ENCODE measurements around the genes HELLS and CYP2C19.

GRCh38 chr10:94495596-94495953 lies 50.0 kb upstream of the HELLS start:
- PRO-cap, 3 experiments, result no peak in any of the 3 experiments
- RAMPAGE, long total RNA, result no peak
- RRBS, 2 experiments, result no CpG with 5 or more reads among the region's 5 CpGs

DNA sequence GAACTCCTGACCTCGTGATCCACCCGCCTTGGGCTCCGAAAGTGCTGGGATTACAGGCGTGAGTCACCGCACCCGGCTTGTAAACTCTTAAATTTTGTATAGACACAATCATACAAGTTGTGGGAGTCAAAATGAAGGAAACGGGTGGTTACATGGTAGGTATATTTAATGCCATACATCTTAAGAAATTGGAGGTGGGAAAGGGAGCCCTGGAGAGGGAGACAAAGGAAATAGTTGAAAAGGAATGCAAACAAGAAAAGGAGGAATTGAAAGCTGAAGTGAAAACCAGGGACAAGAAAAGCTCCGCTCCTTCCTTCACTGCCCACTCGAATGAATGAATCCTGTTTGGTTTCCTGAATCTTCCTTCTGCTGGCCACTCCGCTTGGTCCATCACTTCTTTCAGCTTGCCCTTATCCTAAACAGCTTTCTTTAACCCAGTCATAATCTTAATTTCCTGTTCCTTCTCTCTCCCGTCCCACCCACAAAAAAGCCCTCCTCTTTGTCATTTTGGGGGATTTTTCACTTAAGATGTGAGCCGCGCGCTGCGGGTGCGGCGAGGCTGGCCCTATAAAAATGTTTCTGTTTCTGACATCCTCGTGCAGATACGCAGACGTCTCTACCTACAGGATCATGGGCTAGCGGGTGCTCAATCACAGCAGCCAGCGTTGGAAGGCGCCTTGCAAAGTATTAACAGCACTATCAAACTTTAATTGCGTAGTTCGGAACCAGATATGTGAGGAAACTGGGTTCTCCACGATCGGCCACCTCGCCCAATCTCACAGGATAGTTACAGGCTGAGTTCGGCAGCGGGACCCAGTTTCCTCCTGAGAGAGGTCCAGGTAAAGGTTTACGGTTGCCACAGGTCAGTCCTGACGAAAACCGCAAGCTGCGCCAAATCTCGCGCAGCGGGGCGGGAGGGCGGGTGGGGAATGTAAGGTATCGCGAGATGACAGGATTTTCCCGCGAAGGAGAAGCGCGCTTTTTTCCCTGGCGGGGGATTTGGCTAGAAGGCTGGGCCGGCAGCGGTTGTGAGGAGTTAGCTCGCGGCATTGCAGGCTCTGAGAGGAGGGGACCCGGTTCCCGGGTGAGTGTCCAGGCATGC lies at the start of gene HELLS:
TSS of gene HELLS (plus strand) at position 965 of the 1,102 bp plus-strand sequence.
- PRO-cap, 3 experiments, result peak in 3 of 3 experiments; most common plus-strand start position 997 of the sequence (in 3)
- RAMPAGE, long total RNA, result start-site peak on the plus strand centred at position 982 of the sequence, 76 bp wide, 319 and 232 reads in 2 replicates
- RRBS, 2 experiments, result 2 to 3% methylated on average over 5 of the region's 52 CpGs

- PRO-cap, 3 experiments, result no peak in any of the 3 experiments
- RAMPAGE, long total RNA, result no peak
- RRBS, 2 experiments, result no CpG with 5 or more reads among the region's 2 CpGs
Measured at GRCh38 chr10:94734158-94734776, 28.2 kb upstream of the CYP2C19 start.

DNA sequence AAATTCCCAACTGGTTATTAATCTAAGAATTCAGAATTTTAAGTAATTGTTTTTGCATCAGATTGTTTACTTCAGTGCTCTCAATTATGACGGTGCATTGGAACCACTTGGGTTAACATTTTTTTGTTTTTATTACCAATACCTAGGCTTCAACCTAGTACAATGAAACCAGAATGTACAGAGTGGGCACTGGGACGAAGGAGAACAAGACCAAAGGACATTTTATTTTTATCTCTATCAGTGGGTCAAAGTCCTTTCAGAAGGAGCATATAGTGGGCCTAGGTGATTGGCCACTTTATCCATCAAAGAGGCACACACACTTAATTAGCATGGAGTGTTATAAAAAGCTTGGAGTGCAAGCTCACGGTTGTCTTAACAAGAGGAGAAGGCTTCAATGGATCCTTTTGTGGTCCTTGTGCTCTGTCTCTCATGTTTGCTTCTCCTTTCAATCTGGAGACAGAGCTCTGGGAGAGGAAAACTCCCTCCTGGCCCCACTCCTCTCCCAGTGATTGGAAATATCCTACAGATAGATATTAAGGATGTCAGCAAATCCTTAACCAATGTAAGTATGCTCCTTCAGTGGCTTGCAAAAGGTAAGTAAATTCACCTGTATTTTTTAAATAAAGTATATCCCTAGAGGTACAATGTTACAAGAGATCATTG lies at the start of gene CYP2C19:
TSS of gene CYP2C19 (plus strand) at position 370 of the 663 bp plus-strand sequence.
- PRO-cap, 3 experiments, result no peak in any of the 3 experiments
- RAMPAGE, long total RNA, result no peak
- RRBS, 2 experiments, result no CpG with 5 or more reads among the region's 3 CpGs

DNA sequence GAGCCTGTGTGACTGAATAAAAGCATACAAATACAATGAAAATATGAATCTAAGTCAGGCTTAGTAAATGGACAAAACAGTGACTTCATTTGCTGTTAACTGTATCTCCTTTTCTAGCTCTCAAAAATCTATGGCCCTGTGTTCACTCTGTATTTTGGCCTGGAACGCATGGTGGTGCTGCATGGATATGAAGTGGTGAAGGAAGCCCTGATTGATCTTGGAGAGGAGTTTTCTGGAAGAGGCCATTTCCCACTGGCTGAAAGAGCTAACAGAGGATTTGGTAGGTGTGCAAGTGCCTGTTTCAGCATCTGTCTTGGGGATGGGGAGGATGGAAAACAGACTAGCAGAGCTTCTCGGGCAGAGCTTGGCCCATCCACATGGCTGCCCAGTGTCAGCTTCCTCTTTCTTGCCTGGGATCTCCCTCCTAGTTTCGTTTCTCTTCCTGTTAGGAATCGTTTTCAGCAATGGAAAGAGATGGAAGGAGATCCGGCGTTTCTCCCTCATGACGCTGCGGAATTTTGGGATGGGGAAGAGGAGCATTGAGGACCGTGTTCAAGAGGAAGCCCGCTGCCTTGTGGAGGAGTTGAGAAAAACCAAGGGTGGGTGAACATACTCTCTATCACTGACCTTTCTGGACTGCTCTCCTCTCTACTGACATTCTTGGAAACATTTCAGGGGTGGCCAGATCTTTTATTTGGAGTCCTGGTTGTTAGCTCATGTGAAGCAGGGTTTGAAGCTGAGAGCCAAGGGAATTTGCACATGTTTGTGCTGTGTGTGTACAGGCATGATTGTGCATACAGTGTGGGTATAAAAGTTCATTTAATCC lies 12.7 kb downstream of the CYP2C19 start:
- PRO-cap, 3 experiments, result no peak in any of the 3 experiments
- RAMPAGE, long total RNA, result no peak
- RRBS, 2 experiments, result no CpG with 5 or more reads among the region's 10 CpGs

DNA sequence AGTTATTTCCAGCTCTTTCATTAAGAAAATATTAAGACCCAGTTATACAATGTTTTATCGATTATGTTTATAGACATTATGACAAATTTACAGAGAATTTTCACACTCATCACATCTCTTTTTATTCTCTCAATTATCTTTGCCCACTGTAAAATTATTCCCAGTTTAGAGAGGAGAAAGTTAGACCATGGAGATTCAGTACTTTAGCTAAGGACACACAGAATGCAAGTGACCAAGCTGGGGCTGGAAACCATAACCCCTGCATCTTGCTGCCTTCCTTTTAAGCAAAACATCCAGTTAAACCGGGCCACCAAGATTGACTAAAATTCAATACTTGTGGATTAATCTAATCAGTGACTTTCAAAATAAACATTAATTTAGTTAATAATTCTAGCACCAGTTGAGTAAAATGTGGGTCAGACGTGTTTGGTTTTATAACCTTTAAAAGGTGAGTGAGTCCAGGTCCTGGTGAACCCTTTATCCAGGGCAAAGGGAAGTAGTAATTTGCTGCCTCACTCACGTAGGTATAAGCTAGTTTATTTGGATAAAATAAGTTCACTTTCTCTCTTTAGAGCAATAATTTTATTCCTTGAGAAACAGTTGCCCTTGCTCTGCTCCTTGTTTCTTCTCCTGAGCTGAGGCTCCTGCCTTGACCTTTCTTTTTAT lies 1.9 kb upstream of the CYP2C8 start:
- PRO-cap, 3 experiments, result no peak in any of the 3 experiments
- RAMPAGE, long total RNA, result no peak
- RRBS, 2 experiments, result no CpG with 5 or more reads among the region's 4 CpGs

GRCh38 chr10:95116723-95117170 lies 47.5 kb upstream of the CYP2C8 start:
- PRO-cap, 3 experiments, result no peak in any of the 3 experiments
- RAMPAGE, long total RNA, result no peak
- RRBS, 2 experiments, result no CpG with 5 or more reads among the region's 1 CpG

- PRO-cap, 3 experiments, result no peak in any of the 3 experiments
- RAMPAGE, long total RNA, result no peak
Measured at GRCh38 chr10:95275946-95276271, 14.9 kb downstream of the PDLIM1 start.

- PRO-cap, 3 experiments, result peak in 1 of 3 experiments; most common plus-strand start chr10:95445466 (in 1); most common minus-strand start chr10:95445375 (in 1)
- RAMPAGE, long total RNA, result no peak
- RRBS, 2 experiments, result no CpG with 5 or more reads among the region's 9 CpGs
Measured at GRCh38 chr10:95445090-95445820, 115.9 kb downstream of the SORBS1 start.

GRCh38 chr10:95457230-95457943 lies 103.8 kb downstream of the SORBS1 start:
- PRO-cap, 3 experiments, result no peak in any of the 3 experiments
- RAMPAGE, long total RNA, result no peak
- RRBS, 2 experiments, result no CpG with 5 or more reads among the region's 5 CpGs

DNA sequence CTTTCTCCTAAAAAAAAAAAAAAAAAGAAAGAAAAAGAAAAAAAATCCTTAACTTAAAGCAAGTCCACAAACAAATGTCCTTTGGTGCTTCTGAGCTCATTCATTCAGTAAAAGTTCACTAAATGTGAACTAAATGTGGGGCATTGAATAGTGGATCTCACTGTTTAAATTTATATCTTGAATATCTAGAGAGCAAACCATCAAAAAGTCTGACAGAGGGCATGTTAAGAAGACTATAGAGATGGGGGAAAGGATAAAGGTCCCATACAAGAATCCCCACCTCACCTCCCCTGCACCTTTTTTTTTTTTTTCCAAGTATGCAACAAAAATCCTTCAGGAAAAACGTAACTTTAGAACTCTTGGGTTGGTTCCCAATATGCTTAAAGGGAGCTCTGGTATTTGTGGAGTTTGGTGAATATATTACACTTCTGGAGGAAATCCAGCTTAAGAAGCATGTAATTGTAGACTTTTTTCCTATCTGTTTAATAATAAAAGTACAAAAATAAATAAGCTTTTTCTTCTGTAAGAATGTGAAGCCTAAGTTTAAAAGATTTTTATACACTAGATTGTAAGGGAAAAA lies 102.5 kb downstream of the SORBS1 start:
- PRO-cap, 3 experiments, result no peak in any of the 3 experiments
- RAMPAGE, long total RNA, result no peak
- RRBS, 2 experiments, result no CpG with 5 or more reads among the region's 1 CpG

GRCh38 chr10:95481165-95481750 lies 79.9 kb downstream of the SORBS1 start:
- PRO-cap, 3 experiments, result no peak in any of the 3 experiments
- RAMPAGE, long total RNA, result no peak
- RRBS, 2 experiments, result no CpG with 5 or more reads among the region's 4 CpGs

DNA sequence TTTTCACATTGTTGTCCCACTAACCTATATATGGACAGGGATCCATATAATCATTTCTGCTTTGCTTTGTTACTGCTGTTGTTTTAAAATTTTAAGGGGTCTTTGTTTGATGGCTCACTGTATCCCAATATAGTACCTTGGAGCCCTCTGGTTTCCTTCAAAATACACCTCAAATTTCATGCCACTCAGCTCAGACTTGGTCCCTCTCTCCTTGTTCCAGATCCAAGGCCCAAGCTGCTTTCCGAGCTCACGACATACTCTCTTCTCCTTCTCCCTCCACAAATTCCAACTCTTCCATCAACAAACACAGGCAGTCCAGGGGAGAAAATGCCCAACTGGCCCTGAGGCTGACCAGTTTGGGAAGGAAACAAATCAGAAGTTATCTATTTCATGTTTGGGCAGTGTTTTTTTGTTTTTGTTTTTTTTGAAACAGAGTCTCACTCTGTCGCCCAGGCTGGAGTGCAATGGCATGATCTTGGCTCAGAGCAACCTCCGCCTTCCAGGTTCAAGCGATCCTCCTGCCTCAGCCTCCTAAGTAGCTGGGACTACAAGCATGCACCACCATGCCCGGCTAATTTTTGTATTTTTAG lies 65.6 kb downstream of the SORBS1 start:
- PRO-cap, 3 experiments, result no peak in any of the 3 experiments
- RAMPAGE, long total RNA, result no peak
- RRBS, 2 experiments, result no CpG with 5 or more reads among the region's 6 CpGs

DNA sequence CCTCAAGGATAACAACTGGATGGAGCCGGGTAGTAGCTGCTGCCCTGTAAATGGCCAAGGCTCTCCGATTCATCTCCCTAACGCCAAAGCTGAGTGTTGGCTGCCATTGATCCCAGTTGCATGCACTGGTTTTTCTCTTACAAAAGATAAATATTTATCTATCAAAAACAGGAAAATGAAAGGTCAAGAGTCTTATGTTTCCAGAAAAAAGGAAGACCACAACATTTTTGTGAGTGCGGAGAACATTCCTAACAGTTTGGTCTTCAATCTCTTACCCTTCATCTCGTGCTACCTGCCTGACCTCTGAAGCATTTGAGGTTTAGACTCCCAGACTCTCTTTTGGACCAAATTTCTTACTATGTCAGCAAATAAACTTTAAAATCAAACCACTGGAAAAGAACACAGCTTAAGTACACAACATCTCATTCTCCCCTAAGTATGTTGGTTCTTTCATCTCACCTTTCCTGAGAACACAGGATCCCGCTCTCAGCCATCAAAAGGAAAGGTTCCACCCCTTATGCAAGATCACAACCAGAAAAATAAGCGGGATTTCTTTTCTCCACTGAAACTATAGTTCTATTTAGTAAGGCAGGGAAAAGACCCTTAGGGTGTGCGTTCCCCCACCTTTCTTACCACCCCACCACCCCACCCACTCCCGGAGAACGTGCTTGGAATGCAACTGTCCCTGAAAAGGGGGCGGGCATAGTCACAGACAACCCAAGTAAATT lies 61.5 kb downstream of the SORBS1 start:
- PRO-cap, 3 experiments, result no peak in any of the 3 experiments
- RAMPAGE, long total RNA, result no peak
- RRBS, 2 experiments, result 17 to 65% methylated on average over 1 of the region's 11 CpGs

GRCh38 chr10:95516612-95517169 lies 44.5 kb downstream of the SORBS1 start:
- PRO-cap, 3 experiments, result no peak in any of the 3 experiments
- RAMPAGE, long total RNA, result no peak
- RRBS, 2 experiments, result no CpG with 5 or more reads among the region's 7 CpGs

GRCh38 chr10:95559337-95559975 lies 1.7 kb downstream of the SORBS1 start:
- PRO-cap, 3 experiments, result no peak in any of the 3 experiments
- RAMPAGE, long total RNA, result no peak
- RRBS, 2 experiments, result no CpG with 5 or more reads among the region's 8 CpGs

- PRO-cap, 3 experiments, result no peak in any of the 3 experiments
- RAMPAGE, long total RNA, result no peak
- RRBS, 2 experiments, result no CpG with 5 or more reads among the region's 2 CpGs
Measured at GRCh38 chr10:95663417-95664048, 7.0 kb upstream of the ALDH18A1 start.

GRCh38 chr10:95755412-95755889 lies 512 bp upstream of the ENTPD1 start:
- PRO-cap, 3 experiments, result peak in 3 of 3 experiments; most common plus-strand start chr10:95755745 (in 2)
- RAMPAGE, long total RNA, result no peak
- RRBS, 2 experiments, result no CpG with 5 or more reads among the region's 8 CpGs

- PRO-cap, 3 experiments, result no peak in any of the 3 experiments
- RAMPAGE, long total RNA, result no peak
- RRBS, 2 experiments, result no CpG with 5 or more reads among the region's 3 CpGs
Measured at GRCh38 chr10:95761533-95762269, 5.7 kb downstream of the ENTPD1 start.

DNA sequence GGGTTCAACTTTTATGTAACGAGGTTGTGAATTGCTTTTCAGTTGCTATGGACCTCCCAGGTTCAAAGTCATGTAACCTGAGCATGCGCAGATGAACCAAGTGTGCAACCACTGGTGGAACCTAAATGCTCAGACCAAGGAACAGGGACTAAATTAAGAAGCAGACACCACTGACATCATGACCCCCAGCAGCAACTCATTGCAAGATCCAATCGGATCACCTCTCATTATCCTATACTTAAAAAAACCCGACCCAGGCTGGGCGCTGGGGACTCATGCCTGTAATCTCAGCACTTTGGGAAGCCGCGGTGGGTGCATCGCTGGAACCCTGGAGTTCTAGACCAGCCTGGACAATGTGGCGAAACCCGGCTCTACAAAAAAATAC lies 11.4 kb upstream of the ZNF518A start:
- PRO-cap, 3 experiments, result no peak in any of the 3 experiments
- RAMPAGE, long total RNA, result no peak
- RRBS, 2 experiments, result no CpG with 5 or more reads among the region's 10 CpGs

All from skeletal muscle tissue (tissue), 7 donors.